Gallbladder (tissue), 1 donor: Measurements from ENCODE around the gene CTSV.

DNA sequence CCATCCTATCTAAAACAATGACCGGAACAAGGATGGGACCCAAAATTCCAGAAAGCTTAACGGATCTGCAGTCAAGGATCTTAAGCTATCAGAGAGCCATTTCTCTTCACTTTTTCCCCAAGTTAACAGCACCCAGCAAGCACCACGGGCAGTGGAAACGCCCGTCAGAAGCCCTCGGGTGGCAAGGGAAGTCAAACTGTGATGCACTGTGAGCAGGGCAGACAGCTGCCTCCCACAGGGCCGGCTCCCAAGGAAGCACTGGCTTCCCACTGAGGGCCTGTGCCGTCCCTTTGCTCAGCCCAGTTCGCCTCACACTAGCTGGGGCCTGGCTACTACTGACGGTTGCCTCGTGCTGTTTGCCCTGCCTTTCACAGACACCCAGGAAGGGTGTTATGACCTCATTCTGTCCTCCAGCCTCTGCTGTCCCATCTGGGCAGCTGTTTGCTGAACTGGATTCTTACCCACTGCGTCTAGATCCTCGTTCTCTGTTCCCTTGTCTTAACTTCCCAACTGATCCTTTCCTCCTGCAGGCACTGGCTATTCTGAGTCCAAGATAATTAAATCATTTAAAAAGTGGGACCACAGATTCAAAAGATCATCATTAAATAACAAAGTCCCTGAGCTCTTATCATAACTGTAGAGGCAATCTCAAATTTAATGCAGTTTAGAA, 62.5 kb downstream of the CDC14B start:
- PRO-cap, result no peak

GRCh38 chr9:96603362-96604471, 15.9 kb downstream of the CDC14B start:
- PRO-cap, result no peak

GRCh38 chr9:96686379-96687544, 31.6 kb upstream of the PRXL2C start:
- PRO-cap, result bidirectional peak, plus-strand start at chr9:96687080, minus-strand start at chr9:96686862

DNA sequence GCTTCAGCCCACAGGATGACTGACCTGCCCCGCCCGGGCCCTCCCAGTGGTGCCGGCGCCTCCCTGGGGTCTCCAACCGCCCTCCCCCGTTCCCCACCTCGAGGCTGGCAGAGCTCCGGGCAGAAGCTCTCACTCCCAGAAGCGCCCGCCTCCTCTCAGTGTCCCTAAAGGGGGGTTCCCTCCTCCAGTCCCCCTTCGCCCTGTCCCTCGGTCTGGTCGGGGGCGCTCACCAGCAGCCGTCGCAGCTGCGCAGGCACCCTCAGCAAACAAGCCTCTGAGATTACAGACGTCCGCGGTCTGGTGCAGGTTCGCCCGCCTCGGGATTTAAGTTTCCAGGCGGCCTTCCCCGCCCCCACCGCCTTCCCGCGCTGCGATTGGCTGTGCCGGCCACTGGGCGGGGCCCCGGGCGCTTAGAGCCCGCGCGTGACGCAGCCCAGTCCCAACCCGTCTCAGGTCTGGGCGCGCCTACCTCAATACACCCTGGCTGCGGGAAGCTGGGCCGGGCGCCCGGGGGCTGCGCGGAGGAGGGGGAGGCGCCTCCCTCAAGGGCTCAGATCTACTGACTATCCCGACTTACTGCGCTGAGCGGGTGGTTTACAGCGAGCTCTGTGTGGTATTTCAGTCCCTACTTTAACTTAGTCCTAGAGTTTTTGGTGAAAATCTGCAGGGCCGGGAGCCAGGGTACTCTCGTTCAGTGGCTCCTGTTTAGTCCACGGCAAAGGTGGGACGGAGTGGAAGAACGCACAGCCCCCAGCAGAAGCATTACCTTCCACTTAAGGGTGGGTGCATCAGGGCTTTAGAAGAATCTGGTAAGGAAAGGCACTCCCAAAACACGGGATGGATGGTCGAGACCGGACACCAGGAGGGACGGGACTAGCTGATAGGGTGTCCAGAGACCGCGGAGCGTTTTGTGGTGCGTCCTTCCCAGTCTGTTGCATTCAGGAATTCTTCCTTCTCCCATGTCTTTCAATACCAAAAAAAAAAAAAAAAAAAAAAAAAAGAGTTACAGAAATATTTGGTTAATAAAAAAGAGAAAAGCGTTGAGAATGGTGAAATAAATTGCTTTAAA, at the start of gene CTSV:
Gene CTSV (minus strand): TSS at position 302 of the 1,069 bp plus-strand sequence.
- PRO-cap, result bidirectional peak, plus-strand start at position 442 of the sequence, minus-strand start at position 299 of the sequence; unidirectional peak, minus-strand start at position 905 of the sequence

DNA sequence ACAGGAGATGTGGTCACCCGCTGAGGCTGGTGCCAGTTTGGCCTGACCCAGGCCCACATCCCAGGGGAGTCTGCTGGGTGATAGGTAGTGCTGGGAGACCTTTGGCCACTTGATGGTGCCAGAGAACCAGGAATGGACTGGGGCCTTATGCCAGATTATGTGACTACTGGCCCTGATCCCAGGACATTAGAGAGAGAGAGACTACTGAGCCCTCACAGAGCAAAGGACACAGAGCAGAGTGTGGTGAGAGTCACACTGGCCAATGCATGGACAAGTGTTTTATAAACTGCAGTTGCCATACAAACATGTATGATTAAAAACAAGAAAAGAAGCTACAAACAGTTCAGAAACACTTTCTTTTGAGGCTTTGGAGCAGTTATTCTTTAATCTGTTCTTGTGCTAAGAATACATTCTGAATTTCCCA, 32.8 kb upstream of the TMOD1 start:
- PRO-cap, result no peak

- PRO-cap, result no peak
Measured at GRCh38 chr9:97546033-97546573, 44.6 kb downstream of the TMOD1 start.

DNA sequence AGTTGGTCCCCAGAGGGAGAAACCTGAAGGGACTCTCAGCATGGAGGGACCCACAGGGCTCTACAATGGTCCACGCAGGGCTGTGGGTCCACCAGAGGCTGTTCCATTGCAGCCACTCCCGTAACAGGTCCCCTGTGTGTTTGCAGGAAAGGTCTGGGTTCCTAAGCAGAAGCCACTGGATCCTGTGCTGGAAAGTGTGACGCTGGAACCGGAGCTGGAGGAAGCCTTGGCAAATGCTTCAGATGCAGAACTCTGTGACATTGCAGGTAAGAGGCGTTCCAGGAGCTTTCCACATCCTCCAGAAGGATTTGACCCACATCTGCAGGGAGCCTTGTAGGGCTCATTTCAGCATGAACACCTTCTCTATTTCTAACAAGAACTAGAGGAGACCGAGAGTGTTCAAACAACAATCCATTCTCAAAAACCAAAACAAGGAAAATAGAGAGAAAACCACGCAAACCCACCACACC, 51.7 kb downstream of the TMOD1 start:
- PRO-cap, result no peak

GRCh38 chr9:97555053-97555691, 53.7 kb downstream of the TMOD1 start:
- PRO-cap, result no peak

DNA sequence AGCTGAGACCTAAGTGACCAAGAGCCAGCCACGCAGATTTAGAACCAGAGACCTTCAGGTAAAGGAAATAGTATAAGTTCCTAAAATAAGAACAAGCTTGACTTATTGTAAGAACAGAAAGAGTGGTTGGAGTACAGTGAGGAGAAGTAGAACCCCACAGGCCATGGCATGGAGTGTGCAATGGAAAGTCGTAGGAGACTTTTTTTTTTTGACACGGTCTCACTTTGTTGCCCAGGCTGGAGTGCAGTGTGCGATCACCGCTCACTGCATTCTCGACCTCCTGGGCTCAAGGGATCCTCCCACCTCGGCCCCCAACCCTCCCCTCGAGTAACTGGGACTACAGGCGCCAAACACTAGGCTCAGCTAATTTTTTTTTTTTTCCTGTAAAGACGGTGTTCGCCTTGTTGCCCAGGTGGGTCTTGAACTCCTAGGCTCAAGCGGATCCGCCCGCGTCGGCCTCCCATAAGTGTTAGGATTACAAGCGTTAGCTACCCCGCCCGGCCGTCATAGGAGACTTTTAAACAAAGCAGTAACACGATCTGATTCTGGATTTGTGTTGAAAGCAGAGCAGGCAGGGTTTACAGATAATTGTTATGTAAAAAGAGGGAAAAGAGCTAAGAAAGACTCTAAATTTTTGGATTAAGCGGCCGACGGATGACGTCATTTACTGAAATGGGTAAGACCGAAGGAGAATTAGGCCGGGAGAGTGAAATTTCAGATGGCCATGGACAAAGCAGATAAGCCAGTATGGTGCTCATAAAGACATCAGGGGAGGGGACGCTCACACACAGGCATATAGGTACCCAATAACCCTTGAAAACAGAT, 773 bp downstream of the TSTD2 start:
- PRO-cap, result bidirectional peak, plus-strand start at position 548 of the sequence, minus-strand start at position 279 of the sequence; unidirectional peak, plus-strand start at position 709 of the sequence

DNA sequence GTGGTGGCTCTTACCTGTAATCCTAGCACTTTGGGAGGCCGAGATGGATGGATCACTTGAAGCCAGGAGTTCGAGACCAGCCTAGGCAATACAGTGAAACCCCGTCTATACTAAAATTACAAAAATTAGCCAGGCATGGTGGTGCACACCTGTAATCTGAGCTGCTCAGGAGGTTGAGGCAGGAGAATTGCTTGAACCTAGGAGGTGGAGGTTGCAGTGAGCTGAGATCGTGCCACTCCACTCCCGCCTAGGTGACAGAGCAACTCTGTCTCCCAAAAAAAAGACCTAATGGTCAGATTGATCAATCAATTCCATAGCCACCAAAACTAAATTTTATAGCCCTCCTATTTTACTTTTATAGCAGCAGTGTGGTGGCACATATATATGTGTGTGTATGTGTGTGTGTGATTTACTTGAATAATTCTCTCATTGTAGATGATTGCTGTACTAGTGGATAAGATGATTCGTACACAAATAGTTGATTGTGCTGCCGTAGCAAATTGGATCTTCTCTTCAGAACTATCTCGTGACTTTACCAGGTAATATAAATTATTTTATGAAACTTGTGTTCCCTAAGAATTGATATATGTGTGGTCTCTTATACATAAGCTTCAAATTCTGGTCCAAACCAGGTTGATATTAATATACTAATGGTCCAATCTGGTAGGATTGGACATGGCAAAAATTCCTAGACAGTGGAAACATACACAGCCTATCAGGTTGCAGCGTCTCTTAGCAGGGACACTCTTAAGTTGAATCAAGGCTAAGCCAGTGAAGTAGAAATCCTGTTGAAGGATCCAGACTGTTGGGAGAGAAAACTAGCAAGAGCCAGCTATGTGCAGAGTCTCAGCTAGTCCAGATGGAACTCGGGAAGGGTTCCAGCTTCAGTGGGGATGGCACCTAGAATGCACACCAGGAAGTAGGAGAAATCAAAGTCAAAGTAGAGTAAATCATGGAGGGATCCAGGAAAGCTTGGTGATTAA, 30.6 kb downstream of the NCBP1 start:
- PRO-cap, result no peak

GRCh38 chr9:97667484-97668337, 29.4 kb downstream of the XPA start:
- PRO-cap, result no peak

DNA sequence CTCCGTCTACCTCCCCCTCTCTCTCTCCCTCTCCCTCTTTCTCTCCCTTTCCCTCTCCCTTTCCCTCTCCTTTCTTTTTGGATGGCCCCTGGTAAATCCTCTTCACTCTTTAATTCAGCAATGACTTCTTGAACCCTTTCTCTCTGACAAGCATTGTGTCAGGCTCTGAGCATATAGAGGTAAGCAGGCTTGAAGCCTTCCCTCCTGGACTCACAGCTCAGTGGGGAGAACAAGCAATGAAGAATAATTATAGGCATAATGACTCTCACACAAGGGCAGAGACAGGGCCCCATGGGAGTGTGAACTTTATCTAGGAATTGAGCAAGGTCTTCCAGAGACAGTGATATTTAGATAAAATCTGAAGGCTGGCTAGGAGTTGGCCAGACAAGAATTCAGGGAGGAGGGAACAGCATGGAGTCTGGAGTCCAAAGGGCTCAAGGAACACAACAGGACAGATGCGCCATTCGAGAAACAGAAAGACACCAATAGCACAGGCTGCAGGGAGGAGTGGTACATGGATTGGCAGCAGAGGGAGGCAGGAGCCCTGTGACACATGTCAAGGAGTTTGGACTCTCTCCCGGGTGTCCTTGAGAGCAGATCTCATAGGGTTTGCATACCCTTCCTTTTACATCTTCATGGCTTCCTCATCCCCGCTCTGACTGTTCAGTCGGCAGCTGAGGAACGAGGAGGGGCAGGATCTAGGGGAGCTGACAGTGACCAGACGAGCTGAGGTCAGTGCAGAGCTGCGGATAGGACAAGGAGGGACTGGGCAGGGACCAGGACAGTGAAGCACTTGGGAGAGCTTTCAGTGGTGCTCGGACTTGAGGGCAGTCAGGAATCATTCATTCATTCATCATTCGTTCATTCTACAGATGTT, 63.9 kb upstream of the XPA start:
- PRO-cap, result no peak

DNA sequence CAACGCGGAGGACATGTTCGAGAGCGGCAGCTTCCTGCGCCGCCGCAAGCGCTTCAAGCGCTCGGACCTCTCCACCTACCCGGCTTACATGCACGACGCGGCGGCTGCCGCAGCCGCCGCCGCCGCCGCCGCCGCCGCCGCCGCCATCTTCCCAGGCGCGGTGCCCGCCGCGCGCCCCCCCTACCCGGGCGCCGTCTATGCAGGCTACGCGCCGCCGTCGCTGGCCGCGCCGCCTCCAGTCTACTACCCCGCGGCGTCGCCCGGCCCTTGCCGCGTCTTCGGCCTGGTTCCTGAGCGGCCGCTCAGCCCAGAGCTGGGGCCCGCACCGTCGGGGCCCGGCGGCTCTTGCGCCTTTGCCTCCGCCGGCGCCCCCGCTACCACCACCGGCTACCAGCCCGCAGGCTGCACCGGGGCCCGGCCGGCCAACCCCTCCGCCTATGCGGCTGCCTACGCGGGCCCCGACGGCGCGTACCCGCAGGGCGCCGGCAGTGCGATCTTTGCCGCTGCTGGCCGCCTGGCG, 1.3 kb downstream of the FOXE1 start:
- PRO-cap, result unidirectional peak, minus-strand start at position 147 of the sequence

DNA sequence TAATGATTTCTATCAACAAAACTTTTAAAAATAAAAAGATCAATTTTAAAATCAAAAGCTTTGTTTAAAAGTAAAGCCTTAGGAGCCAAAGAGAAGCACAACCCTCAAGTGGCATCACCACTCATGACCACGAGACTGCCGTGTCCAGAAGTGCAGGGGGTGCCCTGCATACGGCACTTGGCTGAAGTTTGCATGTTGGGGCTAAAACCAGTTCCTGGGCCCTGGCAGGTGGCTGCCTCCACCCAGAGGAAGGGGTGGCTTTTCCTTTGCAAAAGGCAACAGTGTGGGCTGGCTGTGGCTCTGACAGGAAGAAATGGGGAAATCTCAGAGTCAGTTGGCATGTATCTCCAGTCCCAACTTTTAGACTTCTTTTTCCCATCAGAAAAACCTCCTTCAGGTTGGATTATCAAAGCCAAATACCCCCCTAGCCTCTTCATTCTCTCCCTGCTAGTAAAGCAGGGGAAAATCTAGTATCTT, 15.2 kb downstream of the TRMO start:
- PRO-cap, result no peak

- PRO-cap, result no peak
Measured at GRCh38 chr9:98085582-98085945, 29.0 kb downstream of the NANS start.

- PRO-cap, result bidirectional peak, plus-strand start at chr9:98182524, minus-strand start at chr9:98182391
Measured at GRCh38 chr9:98181690-98182604, 10.5 kb downstream of the CORO2A start.

DNA sequence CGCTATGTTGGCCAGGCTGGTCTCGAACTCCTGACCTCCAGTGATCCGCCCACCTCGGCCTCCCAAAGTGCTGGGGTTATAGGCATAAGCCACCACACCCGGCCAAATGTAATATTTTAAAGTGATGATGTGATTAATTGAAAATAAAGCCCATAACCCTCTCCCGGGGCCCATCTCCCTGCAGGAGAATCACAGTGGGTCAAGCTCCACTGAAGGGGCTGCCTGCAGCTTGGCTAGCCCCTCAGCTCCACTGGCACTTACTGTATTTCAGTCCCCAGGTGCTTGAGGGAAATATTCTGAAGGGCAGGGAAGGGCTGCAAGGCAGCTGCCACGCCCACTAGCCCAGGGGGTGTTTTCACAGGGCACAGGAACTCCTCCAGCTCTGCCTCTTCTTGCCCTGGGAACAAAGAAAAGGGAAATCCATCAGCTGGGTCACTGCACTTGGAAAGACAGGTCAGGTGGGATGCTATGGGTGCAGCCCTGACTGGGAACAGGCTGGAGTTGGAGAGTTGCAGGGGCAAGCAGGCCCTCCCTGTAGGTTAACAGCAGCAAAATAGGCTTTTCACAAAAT, 11.6 kb downstream of the TBC1D2 start:
- PRO-cap, result no peak

DNA sequence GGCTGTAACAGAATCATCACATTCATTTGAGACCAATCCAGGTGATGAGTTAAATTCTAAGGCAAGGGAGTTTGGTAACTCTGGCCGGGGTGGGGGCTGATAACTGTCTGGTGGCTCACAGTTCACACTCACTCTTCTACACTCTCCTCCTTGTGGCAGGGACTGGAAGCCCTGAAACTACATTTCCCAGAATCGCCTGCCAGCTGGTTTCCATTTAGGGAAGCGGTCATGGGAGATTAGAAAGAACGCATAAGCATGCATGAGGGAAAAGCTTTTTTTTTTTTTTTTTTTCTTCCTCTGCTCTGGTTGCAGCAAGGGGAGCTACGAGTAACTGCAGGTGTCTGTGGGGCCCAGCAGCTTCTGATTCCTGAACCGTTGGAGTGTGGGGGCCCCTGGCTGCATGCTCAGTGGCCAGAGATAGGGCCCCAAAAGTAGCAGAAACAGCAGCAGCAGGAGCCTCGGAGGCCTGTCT, 154.8 kb upstream of the TBC1D2 start:
- PRO-cap, result no peak

- PRO-cap, result no peak
Measured at GRCh38 chr9:98607783-98608174, 101.0 kb downstream of the GABBR2 start.

DNA sequence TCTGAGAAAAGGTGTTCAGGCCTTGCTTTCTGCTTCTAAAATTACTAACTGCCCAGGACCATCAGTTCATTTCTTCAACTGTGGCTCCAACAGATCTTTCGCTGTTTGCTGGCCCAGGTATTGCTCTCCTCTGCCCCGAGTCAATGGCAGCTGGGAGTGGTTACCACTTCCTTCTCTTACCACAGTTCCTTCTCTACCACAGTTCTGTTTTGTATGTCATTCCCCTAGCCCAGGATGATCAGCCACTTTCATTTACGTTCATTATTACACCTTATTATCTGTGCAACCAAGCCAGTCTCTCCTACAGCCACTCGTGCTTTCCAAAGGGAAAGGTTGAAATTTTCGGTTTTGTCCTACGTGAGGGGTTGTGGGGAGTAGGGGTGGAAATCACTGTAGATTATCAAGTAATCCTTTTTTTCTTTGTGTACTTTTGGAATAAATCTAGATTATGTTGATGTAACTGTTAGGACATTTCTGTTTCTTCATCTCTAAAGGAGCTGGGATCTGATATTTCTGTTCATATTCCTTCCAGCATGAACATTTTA, 14.2 kb downstream of the TGFBR1 start:
- PRO-cap, result no peak